Thoracic aorta endothelial cell (primary cell): ENCODE measurements around a stretch of chr12.

DNA sequence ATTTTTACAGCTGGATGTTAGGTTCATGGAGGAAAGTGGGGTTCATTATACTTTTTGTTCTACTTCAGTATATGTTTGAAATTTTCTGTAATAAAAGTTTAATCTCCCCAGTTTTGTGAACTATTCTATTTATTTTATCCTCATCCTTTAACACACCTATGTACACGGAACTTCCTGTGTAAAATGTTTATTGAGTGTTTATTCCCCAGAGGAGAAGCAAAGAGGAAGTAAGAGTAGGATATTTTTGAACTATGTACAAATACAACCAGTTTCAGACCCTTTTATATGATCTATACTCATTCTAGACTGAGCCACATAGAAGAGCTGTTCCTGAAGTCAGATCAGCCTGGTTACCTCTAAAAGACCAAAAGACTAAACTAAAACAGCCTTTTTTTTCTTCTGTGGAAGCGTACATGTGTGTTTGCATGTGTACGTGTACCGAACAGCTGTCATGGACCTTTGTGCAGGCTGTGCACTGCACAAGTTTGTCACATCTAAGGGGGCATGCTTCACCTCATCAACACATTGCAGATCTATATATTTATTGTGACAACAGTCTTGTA is 210.9 kb upstream of the NUDT4 start:
- CAGE, long polyA plus RNA = no peak

DNA sequence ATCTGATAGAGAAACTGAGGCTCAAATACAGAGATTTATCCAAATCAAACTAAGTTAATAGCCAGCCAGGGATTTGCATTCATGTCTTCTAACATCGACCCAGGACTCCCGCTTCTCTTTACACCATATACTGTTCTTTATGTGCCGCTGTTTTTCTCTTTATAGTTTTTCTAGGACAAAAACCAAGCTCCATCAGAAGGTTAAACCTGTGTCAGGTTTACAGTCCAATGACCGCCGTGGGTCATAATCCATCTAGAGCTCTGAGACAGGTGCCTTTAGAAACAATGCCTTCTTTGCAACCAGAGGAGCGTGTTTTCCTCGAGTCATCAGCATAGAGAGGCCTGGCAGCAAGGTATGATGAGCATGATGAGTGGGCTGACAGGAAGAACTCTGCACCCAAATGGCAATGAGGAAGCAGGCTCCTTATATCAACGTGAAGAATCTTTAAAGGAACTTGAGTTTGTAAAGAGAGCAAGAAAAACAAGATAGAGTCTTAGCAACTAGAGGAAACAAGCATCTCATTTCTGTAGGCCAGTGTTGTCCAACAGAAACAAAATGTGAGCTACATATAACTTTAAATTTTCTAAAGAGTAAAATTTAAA is 60.5 kb upstream of the NUDT4 start:
- CAGE, long polyA plus RNA = no peak

- CAGE, long polyA plus RNA = no peak
These were observed 27.4 kb downstream of the NUDT4 start for GRCh38 chr12:93404687-93405982.

DNA sequence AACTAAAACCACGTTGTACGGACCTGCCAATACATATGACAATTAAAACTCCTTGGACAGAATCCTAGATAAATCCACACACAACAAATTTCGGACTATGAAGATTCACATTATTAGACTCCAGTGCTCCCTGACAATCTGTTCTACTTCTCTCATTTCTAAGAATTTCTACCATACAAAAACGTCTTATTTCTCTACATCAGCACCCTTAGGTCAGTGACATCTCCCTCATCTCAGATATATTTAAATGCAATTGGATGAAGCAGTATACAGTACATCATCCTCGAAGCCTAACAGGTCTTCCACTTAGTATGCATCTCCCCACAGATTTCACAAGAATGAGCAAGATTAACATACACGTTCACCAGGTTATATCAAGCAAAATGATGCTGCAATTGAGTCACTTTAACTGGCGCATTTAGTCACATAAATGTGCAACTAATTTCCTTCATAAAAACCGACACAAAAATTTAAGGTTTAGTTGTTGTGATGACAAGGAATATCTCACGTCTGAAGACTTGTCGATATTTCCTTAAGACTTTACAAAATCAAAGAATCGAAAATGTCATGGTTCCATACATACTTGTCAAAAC is 1.4 kb downstream of the UBE2N start:
- CAGE, long polyA plus RNA = no peak

DNA sequence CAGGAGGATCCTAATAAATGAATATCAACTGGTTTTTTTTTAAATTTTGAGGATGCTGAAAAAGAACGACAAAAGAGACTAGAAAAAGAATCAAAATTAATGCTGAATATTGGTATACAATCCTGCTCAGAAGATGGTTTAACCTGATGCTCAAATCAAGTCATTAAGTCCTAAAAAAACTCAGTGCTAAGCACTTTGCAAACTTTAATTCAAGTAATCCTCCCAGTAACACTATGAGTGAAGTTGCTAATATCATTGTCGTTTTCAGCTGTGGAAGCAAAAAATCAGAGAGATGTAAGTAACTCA is 34.2 kb upstream of the SOCS2 start:
- CAGE, long polyA plus RNA = no peak

DNA sequence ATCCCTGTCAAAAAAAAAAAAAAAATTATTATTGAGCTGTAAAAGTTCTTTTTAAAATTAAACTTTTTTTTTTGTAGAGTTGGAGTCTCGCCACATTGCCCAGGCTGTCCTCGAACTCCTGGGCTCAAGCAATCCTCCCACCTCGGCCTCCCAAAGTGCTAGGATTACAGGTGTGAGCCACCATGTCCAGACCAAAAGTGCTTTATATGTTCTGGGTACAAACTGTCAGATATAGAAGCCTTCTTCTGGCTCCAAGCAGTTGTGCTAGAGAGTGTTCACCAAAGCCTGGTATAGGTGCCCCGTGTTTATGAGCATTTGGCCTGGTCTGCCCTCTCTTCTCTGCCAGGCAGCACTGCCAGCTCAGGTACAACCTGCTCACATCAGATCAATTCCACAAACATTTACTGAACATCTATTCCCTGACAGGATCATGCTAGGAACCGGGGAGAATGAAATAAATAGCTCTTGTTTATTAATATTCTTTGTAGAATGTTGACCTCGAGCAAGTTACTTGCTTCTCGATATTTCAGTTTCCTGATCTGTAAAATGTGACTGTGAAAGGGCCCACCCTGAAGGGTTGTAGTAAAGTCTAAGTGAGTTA is 20.1 kb upstream of the SOCS2 start:
- CAGE, long polyA plus RNA = no peak

DNA sequence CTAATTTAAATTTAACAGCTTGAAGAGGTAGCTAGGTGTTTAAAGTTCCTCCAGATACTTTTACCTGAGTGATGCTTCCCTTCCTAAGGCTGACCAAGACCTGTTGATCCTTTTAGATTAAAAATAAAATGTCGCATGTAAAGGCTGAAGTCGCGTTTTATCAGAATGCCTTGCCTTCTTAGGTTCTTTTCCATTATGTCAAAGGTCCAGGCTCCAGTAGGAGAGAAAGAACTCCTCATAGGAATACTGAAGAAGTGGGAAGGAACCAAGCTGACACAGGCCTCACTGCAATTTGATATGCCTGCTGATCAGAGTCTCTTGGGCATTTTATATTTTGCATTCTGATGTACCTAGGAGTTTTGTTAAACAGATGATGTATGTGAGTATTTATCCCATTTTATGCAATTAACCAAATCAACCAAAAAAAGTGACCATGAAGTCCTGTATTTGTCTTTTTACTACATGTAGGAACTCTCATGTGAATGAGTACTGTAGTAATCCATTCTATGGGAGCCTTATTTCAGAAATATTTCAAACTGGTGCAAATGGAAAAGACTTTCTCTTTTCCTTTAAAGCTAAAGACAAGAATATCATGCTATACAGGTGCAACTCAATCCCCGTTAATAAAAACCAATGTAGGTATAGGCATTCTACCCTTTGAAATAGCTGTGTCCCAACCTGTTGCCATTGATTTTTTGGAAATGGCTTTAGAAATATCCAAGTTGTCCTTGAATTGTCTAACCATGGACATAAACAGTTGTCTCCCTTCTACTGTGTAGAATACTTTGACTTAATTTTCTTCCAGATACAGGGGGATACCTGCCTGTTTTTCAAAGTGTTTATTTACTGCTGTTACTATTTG is 3.1 kb downstream of the SOCS2 start:
- CAGE, long polyA plus RNA = no peak

- CAGE, long polyA plus RNA = no peak
These were observed 6.0 kb downstream of the SOCS2 start for GRCh38 chr12:93578127-93579166.

- CAGE, long polyA plus RNA = no peak
These were observed 10.9 kb downstream of the SOCS2 start for GRCh38 chr12:93583497-93583696.

GRCh38 chr12:93641325-93641764 is 35.8 kb upstream of the CRADD start:
- CAGE, long polyA plus RNA = no peak

DNA sequence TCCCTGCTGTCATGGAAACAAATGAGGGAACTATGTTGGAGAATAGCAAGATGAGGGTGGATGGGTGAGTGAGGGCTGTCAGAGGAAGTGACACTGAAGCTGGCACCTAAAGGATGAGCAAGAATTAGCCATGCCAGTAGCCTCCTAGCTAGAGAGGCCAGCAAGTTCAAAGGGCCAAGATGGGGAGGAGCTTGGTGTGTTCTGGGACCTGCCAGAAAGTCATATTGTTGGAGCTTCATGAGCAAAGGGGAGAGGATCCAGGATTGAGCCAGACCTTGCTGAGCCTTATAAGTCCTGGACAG is 71.9 kb downstream of the CRADD start:
- CAGE, long polyA plus RNA = no peak

DNA sequence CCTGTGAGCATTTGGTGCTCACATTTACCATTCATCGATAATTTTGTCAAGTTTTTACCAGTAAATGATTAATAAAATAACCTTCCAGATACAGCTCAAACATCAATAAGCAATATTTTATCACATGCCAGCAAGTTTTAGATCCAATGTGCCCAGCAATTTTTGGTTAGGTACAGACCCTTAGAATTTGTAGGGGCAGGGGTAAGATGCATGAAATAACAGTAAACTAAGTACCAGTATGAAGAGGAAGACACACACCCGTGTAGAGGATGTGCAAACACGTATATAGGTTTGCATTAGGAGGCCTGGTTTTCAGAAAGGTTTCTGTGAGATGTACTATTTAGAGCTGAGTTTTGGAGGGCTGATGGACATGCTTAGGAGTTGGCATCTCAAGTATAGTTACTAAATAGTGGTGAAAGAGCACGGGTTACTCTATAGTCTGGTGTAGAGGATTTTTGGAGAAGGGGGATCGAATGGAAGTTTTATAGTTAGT is 98.0 kb downstream of the CRADD start:
- CAGE, long polyA plus RNA = no peak

DNA sequence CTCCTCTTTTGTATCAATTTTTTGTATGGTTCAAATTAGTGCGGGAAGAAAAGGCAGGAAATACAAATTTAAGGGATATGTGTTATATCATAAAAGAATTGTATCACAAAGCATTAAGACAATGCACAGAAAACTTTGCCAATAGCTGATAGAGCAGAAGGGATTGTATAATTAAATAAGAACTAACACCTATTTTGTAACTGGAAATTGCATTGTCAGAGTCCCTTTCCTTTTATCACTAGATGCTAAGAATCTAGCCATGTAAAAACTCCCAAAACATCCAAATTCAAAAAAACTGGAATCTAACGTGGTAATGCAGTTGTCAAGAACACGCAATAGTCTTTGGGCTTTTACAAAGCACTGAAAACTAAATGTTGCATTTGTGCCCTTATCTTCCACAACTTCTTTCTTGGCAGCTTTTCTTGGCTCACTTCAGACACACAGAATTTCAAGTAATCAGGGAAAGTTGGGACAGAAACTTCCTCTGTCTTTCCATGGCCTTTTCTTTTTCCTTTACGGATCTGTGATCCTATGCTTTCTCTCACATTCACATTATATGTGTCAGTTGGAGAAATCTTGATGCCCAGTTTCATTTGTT is 135.9 kb downstream of the CRADD start:
- CAGE, long polyA plus RNA = no peak

- CAGE, long polyA plus RNA = no peak
These were observed 137.0 kb downstream of the CEP83 start for GRCh38 chr12:94322663-94323036.

GRCh38 chr12:94336140-94336410 is 123.6 kb downstream of the CEP83 start:
- CAGE, long polyA plus RNA = no peak

GRCh38 chr12:94367422-94368364 is 92.0 kb downstream of the CEP83 start:
- CAGE, long polyA plus RNA = no peak

DNA sequence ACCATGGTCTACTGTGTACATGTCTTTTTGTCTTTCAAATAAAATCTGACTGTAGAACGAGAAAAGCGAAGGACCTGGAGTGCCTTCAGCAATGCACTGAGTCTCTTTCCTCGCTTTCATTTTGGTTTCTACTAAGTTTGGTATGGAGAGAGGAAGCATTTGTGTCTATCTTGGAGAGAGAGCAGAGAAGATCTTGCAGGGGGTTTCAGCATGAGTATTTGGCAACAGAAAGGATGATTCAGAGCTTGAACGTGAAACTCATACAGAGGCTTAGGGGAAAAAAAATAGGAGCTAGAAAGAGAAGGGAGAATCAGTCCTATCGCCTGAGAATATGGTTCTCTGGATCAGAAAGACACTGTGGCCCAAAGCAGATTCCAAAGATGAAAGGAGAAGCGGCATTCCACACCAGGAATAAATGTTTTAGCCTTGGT is 38.9 kb upstream of the TMCC3 start:
- CAGE, long polyA plus RNA = no peak

GRCh38 chr12:94815834-94816321 is 165.5 kb upstream of the TMCC3 start:
- CAGE, long polyA plus RNA = no peak

DNA sequence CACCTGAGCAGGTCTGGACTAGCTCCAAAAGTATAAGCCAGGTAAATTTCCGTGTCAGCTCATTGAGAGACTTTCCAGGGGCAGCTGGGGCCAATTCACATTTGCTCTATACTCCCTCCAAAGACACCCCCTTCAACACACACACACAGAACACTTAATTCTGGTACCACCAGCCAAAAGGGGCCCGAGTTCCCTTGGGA is 131.4 kb downstream of the NDUFA12 start:
- CAGE, long polyA plus RNA = no peak

DNA sequence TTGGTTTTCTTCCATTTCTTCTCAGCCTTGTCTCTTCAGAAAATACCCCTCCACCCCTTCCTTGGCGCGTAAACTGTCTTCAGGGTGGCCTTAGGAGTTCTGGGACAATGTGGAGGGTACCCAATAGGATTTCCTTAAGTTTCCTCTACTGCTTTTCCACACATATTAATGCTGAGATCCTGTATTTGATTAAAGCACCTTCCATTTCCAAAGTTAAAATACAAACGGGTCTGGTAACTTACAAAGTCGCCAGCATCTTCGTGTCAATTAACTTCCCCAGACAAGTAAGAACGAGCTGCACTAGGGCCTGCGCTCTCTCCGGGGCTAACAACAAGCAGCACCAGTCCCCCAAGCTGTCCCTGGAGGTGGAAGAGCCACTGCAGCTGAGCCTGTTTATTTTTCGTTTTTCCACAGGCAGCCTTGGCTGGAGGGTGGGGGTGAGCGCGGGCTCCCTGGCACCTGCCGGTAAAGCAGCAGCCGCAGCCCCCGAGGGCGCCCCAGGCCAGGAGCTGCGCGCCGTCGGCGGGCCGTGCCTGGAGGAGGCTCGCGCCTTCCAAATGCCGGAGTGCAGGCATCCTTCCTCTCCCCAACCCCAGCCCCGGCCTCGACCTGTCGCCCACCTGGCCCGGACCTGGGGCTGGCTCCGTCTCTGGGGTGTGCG is 130.8 kb downstream of the NDUFA12 start:
- CAGE, long polyA plus RNA = no peak